HTR-8/SVneo (cell line): Measurements from ENCODE around the genes TIMM44 and ZNF699.

DNA sequence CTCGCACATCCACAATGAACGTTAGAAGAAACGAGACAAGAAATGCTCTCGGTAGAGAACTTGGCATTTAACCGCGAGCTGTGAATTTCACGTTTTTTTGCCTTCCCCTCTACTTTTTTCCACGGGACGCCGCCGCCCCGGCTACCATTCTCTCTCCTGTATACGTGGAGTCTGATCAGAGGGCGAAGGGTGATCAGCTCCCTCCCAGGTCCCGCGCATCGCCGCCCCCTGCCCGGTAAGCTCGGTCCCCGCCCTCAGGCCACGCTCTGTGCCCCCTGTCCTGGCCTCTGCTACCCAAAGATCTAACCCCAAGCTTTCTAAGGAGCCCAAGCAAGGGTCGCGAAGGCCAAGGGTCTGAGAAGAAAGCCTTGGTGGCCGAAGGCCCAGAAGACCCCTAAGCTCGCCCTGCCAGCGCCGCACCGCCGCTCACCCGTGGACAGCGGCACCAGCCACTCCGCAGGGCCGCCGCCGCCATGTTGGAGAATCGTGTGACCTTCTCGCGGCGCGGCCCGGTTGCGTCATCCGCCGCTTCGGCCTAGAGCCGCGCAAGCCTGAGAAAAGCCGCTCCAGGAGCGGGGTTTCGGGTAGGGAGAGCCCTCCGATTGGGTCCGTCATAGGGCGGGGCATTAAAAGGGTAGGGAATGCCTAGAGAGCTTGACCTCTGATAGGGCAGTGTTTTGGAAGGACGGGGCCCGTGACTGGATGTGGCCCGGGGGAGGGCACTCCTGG lies at the start of gene TIMM44:
Gene TIMM44 (minus strand): TSS at position 490 of the 729 bp plus-strand sequence.
- RRBS: 2% methylated on average over 8 of the region's 57 CpGs

GRCh38 chr19:8306124-8306940 lies 1.8 kb downstream of the CD320 start:
- RRBS: no CpG with 5 or more reads among the region's 16 CpGs

DNA sequence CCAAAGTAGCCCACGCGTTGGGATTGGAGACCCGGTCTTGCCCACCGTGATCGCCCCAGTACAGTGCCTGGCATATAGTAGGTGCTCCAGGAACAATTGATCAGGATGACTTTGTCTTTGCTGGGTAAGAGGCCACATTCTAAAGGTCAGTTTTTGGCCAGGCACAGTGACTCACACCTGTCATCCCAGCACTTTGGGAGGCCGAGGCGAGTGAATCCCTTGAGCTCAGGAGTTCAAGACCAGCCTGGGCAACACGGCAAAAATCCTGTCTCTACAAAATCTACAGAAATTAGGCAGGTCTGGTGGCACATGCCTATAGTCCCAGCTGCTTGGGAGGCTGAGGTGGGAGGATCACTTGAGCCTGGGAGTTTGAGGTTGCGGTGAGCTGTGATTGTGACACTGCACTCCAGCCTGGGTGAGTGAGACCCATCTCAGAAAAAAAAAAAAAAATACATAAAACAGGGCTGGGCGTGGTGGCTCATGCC lies 3.6 kb upstream of the ANGPTL4 start:
- RRBS: no CpG with 5 or more reads among the region's 10 CpGs

GRCh38 chr19:8478311-8479009 lies 24.0 kb downstream of the PRAM1 start:
- RRBS: no CpG with 5 or more reads among the region's 8 CpGs

DNA sequence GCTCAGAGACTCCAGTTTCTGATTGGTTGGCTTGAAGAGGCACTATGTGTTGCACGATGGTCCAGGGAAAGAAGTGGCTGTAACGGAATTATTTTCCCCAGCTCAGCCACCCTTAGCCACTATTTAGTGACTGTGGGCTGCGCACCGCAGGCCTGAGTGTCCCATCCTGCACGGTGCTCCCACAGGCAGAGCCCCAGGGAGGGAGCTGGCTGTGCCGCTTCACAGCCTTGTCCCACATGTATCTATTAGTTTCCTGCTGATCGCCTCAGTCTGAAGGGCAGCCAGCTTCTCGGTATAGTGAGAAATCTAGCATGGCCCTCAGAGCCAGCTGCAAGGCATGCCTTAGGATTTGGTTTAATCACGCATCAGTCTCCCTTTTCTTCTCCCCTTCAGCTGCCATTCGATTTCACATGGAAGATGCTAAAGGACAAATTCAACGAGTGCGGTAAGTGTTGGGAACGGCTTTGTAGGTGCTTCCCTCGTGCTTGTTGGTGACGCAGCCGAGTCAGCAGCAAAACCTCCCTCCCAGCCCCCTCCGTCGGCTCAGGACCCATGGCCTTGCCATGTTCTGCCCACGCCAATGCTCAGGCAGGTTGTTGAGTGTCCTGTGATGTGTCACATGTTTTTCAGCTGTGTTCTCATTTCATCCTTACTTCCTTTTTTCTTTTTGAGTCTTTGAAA lies 15.7 kb downstream of the PRAM1 start:
- RRBS: no CpG with 5 or more reads among the region's 19 CpGs

DNA sequence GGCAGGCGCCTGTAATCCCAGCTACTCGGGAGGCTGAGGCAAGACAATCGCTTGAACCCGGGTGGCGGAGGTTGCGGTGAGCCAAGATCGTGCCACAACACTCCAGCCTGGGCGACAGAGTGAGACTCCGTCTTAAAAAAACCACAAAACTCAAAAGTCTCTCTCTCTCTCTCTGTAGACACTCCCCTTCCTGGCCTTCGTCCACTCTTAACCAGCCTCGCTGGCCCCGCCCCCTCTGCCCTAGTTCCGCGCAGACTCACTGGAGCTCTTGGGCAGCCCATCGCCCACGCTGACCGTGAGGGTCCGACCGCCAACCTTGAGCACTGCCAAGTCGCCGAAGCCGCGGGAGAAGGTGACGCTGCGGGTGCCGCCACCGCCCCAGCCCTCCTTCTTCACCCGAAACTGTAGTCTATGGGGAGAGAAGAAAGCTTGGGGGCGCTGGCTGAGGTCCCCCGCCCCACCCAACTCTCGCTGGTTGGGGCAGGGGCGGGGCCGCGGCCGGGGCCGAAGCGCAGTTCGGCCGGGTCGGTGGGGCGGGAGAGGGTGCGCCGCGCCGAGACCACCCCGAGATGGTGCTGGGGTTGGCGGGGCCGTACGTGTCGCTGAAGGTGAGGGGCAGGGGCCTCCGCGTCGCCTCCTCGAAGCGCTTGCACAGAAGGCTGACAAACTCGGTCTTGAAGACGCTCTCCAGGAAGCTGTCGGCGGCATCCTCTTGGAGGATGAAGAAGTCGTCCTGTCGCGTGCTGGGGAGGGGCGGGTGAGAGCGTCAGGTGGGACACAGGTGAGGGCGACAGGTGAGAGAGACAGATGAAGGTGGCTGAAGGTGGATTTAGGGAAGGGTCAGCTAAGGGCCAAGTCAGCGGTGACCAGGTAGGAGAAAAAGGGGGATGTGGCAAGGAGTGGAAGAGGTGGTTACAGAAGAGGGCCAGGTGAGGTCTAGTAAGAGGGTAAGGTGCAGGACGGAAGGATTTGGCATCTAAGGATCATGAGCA lies 12.5 kb upstream of the ZNF414 start:
- RRBS: no CpG with 5 or more reads among the region's 67 CpGs

DNA sequence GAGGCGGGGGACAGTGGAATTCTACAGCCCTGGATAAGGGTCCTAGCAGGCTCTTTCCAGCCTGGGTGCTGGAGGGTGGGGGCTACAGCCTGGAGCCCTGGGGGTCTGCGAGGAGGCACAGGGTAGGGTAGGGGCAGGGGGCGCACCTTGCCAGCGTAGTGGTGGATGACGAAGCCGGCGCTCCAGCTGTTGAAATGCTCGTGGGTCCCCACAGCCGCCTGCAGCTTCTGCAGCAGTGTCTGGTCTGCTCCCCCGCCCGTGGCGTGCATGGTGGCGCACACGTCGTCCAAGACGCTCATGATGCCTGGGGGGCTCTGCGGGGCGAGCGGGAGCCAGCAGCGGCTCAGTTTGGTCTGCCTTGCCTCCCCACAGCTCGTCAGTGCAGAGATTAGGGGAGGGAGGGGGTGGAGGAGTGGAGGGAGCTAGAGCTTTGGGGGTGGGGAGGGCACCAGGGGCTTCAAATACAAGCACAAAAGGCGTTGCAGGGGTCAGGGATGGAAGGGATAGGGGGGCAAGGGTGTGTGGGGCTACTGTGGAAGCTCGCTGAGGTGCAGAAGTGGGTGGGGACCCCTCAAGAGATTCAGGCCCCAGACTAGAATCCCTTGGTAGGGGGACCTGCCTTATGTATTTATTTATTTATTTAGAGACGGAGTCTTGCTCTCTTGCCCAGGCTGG lies 30.3 kb upstream of the ZNF414 start:
- RRBS: no CpG with 5 or more reads among the region's 24 CpGs

- RRBS: 94% methylated on average over 3 of the region's 17 CpGs
Observed at GRCh38 chr19:8639997-8640954, 9.8 kb downstream of the NFILZ start.

DNA sequence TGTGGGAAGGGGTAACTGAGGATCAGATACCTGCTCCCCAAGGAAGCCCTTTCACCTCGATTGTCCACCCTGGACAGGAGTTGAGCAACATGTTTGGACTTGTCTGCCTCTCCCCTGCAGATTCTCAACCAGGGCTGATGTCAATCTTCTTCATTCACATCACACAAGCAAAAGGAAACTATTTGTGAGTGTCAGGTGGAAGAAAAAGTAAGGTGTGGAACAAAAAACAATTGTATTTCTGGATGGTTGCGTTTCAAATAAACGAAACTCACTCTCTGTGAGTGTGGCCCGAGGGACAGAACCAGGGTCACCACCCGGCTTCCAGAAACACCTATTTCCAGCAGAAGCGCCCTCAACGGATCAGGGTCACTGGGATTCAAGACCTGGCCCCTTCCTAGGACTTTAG lies 47.1 kb upstream of the OR1M1 start:
- RRBS: no CpG with 5 or more reads among the region's 7 CpGs

- RRBS: no CpG with 5 or more reads among the region's 5 CpGs
Observed at GRCh38 chr19:9050294-9050876, 36.5 kb upstream of the OR1M1 start.

GRCh38 chr19:9309093-9310446 lies at the start of gene ZNF699:
ZNF699 (minus strand) TSS chr19:9309838.
- RRBS: 2% methylated on average over 15 of the region's 77 CpGs

GRCh38 chr19:9418511-9419081 lies 16.8 kb downstream of the ZNF266 start:
- RRBS: no CpG with 5 or more reads among the region's 2 CpGs

DNA sequence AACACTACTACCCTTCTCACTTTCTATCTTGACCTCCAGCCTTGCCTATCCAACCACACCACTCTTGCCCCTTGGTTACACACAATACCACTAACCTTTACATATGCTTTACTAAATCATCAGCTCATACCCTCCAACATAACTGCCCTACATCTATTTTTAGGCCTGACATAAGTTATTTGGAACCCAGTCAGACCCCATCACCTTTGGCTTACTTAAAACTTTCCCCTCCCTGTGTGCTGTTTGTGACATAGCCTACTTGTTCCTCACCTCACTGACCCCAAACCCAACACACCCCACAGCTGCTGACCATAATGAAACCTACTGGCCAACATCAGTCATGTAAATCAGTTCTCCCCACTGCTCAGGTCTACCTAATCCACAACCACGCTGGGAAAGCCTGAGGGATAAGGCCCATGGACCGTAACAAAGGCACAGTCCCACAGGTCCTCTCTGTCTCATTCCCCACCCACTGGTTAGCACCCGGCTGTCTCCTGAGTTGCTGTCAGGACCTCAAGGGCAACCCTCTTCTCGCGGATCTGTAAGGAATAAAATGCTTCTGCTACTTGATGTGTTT lies 4.9 kb downstream of the ZNF266 start:
- RRBS: no CpG with 5 or more reads among the region's 5 CpGs

DNA sequence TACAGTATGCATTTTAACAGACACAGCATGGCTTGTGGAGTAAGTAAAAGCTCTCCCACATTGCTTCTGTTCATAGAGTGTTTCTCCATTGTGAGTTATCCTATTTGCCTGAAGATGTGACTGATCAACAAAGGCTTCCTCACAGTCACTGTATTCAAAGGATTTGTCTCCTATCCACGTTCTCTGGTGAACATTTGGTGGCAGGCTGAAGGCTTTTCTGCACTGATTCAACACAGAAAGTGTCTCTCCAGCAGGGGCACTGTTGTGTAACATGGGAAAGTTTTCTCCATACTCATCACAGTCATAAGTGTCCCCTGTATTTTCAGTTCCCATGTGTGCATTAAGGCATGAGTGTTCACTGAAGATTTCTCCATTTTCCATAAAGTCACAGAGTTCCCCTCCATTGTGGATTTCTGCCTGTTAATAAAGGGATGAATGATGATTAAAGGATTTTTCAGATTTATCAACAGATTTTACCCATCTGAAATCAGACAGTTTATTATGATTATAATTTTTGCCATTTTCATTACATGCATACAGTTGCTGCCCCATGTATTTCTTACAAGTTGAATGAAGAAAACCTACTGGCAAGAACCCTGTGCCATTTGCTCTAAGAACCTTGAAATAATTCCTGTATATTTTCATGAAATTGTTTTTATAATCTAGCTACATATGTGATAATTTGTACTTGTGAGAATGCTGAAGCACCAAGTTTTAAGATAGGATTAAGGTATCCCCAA lies 17.4 kb downstream of the ZNF121 start:
- RRBS: no CpG with 5 or more reads among the region's 1 CpG

GRCh38 chr19:9674006-9674763 lies 715 bp downstream of the ZNF562 start:
- RRBS: no CpG with 5 or more reads among the region's 17 CpGs

DNA sequence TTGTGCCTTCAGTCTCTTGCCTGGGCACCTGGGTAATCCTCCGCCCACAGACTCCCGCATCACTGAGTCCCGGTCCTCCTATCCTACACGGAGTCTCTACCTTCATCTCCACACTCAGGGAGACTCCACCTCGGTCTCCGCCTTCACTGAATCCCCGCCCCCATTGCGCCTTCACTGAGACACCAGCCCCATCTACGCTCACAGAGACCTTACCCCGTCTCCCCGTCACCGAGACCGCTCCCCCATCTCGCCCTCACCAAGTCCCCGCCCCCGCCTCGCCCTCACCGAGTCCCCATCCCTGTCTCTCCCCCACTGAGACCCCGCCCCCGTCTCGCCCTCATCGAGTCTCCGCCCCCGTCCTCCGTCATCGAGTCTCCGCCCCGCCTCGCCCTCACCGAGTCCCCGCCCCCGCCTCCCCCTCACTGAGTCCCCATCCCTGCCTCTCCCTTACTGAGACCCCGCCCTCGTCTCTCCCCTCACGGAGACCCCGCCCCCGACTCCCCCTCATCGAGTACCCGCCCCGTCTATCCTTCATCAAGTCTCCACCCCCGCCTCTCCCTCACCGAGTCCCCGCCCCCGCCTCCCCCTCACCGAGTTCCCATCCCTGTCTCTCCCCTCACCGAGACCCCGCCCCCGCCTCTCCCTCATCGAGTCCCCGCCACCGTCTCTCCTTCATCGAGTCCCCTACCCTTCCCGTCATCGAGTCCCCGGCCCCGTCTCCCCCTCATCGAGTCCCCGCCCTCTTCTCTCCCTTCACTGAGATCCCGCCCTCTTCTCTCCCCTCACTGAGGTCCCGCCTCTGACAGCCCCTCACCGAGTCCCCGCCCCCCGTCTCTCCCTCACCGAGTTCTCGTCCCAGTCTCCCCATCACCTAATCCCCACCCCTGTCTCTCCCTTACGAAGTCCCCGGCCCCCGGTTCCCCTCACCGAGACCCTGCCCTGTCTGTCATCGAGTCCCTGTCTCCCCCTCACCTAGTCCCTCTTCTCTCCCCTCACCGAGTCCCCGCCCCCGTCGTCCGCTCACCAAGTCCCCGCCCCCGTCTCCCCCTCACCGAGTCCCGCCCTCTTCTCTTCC lies 23.3 kb upstream of the ZNF846 start:
- RRBS: no CpG with 5 or more reads among the region's 79 CpGs

DNA sequence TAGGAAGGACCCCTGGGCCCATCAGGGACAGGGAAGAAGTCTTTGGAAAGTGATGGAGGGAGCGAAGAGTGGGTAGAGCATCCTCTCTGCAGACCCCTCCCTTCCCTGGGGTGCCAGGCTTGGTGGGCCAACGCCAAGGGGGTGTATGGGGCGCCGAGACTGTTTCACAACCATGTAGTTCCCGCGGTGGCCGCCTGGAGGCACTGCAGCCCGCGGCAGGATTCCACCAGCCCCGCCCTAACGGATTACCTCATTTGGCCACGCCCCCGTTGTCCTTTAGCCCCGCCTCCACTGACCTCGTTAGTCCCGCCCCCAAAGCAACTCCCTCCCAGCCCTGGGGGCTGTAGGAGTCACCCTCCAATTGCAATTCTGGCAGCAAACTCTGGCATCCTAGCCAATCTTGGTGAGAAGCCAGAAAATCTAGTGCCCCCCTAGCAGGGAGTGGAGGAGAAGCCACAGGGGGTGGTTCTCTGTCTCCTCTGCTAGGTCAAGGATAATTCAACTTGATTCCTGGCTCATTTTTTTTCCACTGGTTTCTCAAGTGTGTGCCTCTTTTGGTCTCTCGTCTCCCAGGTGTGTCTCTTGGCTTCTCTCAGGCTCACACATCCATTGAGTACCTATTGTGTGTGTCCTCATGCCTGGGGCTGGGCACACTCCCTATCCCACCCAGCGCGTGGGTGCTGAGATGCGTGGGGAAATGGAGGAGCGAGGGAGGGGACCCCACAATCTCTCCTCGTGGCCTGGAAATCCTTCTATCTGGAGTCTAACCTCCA lies 2.1 kb downstream of the OLFM2 start:
- RRBS: no CpG with 5 or more reads among the region's 22 CpGs

DNA sequence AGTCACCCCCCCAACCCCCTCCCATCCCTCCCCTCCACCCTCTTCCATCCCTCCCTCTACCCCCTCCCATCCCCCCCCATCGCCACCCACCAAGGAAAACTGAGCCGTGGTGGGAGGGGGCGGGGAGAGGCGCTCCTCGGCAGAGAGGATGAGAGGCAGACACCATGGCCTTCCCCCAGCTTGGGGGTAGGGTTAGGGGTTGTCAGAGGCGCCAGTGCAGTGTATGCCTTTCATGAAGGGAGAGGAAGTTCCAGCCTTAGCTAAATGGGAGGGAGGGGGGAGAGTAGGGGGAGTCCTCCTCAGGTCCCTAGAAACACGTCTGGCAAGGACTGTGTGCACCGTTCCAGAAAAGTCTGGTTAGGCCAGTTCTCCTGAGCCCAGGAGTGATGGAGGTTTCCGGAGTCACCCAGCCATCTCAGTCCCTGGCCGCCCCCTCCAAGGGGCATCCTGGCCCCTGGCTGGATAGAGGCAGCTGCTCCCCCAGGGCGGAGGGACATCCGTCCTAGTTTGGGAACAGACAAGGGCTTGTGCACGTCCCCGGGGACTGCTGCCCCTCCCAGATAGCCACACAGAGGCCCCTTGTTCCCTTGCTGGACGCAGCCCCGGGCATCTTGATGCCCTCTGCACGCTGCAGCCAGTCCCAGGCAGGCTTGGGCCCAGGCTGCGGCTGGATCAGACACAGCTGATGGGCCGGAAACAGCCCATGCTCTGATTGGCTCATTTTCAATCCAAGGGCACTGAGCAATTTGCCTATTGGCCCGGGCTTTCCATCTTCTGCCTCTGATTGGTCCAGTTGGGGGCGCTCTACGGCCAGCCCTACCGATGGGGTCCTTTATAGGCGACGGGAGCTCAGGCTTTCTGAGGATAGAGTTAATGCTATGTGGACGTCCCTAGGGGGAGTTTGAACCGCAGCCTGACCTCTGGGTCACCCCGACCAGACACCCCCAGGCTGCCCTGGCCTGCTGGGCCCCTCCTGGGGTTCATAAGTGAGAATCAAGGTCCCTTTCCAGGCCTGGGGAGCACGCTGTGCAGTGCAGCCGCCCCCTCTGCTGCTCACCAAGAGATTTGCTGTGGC lies 3.9 kb downstream of the S1PR2 start:
- RRBS: 85% methylated on average over 6 of the region's 30 CpGs

- RRBS: no CpG with 5 or more reads among the region's 9 CpGs
Observed at GRCh38 chr19:10267913-10268422, 3.0 kb upstream of the ICAM1 start.

DNA sequence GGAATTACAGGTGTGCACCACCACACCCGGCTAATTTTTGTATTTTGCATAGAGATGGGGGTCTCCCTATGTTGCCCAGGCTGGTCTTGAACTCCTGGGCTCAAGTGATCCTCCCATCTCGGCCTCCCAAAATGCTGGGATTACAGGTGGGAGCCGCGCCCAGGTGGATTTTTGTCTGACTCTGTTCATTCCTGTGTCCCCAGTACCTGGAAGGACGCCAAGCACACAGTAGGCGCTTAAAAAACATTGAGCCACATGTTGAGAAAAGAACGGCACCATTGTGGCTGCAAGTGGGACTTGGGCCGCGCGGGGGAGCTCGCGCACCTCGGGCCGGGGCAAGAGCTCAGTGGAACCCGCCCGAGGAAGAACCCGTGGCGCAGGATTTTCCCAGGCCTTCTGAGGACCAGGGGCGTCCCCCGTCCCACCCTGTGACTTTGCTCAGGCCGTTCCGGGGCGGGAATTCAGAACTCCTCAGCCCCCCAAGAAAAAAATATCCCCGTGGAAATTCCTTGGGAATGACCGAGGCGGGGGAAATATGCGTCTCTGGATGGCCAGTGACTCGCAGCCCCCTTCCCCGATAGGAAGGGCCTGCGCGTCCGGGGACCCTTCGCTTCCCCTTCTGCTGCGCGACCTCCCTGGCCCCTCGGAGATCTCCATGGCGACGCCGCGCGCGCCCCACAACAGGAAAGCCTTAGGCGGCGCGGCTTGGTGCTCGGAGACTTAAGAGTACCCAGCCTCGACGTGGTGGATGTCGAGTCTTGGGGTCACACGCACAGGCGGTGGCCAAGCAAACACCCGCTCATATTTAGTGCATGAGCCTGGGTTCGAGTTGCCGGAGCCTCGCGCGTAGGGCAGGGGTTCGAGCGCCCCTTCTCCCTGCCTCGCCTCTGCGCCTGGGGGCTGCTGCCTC lies 1.4 kb upstream of the ICAM1 start:
- RRBS: 2% methylated on average over 6 of the region's 61 CpGs